A673 (cell line): ENCODE results near the genes IRF8 and ZCCHC14.

DNA sequence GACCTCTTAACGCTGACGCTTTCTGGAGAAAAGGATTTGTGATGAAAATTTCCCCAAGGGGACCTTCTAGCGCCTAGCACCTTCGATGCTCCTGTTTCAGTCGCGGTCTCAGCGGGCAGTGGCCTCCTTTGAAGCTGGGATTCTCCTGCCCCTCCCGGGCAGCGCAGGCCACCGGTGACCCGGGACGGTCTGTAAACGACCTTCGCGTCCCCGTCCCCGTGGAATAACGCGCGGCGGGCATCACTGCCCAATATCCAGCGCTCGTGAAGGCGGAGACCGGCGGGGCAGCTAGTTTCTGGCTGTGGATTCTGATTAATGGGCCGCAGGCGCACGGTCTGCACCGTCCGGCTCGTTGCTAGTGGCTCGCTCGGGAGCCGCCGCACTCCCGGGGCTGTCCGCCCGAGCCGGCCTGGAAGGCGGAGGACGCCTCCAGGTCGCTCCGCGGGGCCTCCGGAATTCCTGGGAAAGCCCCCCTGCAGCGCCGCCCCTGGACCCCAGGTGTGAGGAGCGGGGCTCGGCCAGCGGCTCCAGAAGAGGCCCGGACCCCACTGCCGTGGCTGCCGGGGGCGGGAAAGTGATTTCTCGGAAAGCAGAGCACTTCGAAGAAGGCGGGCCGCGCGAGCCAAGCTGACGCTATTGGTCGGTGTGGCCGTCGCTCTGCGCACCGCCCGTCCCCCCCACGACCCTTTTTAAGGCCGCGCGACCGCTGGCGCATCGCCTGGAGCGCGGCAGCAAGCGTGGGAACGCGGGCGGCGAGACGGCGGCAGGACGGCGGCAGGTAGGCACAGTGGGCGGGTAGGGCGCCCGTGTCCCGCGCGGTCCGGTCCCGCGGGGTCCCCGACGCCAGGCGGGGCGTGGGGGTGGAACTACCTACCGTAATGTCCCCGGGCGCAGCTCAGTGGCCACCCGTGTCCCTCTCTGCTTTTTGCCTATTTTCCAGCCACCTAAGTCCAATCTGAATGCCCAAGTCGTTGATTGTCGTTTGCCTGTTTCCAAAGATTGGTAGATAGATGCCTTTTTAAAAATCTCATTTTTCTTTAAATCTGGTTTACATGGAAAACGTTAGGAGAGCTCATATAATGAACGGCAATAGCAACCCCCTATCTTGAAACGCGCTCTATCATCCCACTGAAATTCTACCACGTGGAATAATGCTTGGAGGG, at the start of gene IRF8:
Gene IRF8, plus strand, starts transcription at position 717 of the 1,163 bp plus-strand sequence.
- PRO-cap, result no peak

DNA sequence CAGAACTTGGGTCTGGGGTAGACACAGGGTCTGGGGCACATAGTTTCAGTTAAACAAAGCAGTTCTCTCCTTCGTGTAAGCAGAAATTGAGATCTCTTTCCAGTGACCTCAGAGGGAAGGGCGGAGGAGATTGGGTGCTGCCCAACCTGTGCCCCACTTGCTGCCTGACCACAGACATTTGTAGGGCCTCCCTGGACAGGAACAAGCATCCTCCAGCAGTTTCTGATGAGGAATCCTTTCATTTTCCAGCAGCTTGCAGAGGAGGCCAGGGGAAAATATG, 10.2 kb downstream of the IRF8 start:
- PRO-cap, result no peak

- PRO-cap, result no peak
Measured at GRCh38 chr16:85931938-85932647, 33.1 kb downstream of the IRF8 start.

DNA sequence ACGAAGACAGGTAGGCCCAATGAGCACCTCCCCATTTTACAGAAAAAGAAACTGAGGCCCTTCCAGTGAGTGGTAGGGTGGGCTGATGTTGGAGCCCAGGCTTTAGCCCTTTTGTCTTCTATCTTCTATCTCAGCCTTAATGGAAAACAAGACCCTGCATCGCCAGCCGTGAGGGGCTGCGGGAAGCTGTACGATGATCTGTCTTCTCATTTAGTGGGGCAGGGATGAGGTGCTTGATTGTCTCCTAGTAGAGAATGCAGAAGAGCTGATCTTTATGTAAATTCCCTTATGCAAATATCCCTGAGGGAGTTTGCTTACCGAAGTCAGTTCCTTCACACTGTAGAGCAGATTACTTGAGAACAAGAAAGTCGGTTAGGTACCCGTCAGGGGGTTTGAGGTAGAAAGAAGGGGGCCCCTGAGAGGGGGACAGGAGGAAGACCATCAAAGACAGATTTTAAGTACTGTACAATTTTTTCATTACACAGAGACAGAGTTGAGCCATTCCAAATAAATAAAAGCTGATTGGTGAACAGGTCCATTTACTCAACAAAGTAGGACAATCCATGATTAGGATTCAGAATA, 66.2 kb downstream of the IRF8 start:
- PRO-cap, result no peak

GRCh38 chr16:85990804-85991213, 91.8 kb downstream of the IRF8 start:
- PRO-cap, result no peak

DNA sequence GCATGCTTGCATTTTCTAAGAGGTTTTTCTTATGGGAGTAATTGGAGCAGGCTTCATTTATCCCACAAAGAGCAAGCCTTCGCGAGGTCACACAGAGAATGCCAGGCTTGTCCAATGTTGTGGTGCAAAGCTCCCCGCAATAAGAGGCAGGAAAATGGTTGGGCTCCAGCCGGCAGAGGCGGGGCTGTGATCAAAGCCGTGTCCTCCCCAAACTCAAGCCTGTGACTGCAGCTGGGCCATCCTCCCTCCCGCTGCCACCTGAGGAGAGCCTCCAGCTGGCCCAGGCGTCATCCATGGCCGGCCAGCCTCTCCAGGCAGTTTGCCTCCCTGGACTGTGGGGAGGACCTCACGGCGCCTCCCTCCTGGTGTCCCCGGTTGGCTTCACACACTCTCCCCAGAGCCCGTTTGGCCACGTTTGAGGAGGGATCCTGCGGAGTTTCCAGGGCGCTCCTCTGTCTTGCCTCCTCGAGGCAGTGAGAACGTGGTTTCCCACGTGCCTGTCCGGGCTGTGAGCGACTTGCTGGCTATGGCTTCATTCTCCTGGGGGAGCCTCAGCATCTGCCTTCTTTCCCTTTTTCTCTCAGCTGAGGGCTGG, 134.1 kb downstream of the IRF8 start:
- PRO-cap, result no peak

DNA sequence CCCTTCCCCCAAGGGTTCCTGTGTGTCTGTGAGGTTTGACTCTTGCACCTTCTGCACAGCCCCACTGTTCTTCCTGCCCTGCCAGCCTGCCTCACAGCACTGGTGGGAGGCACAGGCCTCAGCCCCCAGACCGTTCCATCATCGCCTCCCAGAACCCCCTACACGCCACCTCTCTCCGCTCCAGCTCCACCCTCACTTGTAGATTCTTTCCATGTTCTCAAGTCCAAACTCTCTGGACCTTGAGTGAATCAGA, 272.3 kb downstream of the IRF8 start:
- PRO-cap, result no peak

DNA sequence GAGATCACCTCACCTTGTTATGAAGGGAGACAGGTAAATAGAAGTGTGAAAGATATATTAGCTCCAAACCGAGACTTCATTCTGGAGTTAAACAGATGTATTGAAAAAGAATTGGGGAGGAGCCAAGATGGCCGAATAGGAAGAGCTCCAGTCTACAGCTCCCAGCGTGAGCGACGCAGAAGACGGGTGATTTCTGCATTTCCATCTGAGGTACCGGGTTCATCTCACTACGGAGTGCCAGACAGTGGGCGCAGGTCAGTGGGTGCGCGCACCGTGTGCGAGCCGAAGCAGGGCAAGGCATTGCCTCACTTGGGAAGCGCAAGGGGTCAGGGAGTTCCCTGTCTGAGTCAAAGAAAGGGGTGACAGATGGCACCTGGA, 248.3 kb upstream of the FOXF1 start:
- PRO-cap, result no peak

DNA sequence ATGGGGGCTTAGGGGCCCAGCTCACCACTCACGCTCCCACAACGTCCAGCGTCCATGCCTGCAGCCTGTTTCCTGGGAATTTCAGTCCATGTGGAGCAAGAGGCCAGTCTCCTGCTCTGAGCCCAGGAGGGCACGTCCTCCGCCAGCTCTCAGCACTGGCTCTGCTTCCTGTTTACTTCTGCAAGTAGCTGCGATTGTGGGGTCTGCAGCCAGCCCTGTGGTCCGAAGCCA, 209.3 kb upstream of the FOXF1 start:
- PRO-cap, result no peak

DNA sequence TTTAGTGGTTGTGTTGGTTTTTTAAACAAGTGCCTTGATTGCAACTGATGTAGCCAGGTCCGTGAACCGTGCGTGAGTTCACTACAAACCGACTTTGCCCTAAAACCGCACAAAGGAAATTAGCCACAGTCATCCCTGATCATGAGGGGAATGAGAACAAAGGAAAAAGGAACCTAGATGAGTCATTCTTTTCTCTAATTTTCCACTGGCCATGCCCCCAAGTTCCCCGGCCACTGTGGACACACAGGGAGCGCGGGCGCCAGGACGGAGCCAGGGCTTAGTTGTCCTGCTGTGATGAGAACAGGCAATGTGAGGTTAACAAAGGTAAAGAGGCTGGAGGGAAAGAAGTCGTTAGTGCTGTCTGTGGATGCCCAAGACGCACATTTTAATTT, 169.2 kb upstream of the FOXF1 start:
- PRO-cap, result no peak

DNA sequence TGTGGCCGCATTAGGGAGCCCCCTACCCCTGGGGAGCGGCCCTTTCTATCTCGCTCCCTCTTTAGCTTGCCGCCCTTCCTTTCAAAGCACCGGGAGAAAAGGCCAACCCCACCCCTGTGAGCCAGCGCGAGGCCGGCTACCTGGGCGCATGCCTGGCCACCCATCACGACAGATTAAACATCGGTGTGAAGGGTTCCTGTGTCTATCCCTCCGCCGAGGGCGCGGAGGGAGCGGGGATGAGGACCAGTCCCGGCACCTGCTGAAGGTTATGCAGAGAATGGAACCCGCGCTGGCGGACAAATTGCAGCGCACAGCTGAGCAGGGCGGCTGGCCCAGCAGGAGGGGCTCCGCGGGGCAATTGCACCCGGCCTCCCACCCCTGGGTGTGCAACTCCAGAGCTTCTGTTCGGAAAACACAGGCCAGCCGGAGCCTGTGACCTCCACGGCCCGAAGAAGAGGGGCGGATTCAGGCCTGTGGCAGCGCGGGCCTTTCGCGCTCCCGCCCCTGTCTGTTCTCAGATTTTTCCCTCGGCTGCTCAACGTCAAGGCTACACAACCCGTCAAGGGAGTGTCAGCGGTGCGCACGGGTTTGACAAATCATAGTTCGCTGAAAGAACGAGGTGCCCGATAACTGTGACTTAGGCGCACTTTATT, 15.4 kb upstream of the FOXF1 start:
- PRO-cap, result no peak

DNA sequence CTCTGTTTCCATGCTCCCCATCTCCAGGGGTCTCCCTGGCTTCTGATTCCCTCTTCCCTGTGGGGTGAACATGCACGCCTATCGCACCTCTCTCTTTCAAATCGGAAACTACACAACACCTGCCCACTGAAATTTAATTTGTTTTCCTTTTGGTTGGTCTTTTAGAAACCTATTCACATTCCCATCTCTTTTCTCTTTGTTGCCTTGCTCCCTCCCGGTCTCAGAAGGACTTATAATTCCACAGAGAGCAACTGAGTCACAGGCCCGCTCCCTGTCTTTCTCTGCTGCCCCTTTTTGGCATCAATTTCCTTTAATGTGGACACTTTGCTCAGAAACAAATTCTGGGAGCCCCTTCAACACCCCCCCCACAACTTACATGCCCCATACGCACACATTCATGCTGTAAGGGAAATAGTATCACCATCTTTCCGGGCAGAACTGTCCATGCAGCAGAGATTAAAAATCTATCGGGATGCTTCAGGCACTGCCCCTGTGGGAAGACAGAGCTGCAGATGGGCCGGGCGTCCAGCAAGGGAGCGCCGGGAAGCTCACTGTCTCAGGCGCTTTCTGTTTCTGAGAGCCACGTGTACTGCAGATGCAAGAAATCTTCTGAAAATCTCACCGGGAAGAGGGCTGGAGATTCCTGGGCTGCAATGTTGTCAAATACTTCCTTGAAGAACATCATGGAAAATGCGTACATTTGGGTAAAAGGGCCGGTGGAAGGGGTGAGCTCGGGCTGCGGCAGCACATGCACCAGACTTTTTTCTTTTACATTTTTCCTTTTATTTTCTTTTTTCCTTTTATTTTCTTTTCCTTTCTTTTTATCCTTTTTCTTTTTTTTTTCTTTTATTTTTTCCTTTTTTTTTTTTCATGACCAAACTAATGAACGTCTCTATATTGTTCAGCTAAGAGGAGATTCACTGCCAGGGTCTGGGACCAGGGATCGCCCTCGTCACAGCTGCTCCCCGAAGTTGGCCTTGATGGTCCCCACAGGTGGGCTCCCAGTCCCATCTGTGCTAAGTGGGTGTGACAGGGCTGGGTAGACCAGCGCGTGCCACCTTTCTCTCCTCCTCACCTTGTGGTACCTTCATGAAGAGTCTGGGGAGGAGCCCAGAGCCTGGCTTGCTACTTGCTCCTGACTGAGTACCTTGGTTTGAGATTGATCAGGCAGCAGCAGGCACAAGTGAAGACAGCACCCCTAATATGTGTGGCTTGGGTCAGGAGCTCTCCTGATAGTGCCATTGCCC, 6.9 kb upstream of the FOXF1 start:
- PRO-cap, result no peak

DNA sequence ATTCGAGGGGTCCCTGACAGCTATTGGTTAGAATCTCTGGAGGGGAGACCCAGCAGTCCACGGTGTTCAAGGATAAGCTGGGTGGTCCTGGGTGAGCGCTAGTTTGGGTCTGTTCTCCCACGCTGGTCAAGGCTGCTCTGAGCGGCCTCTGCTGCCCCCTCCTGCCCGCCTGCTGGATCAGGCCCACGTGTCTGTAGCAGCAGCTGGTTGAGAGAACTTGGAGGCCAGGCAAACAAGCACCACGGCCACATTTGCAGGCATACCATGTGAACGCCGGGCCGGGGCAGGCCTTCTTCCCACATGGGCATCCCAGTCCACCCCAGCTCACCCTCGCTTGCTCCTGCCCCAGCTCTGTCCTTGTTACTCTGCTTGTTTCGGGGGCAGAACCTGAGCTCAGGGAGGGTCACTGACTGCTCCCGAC, 7.4 kb downstream of the FOXF1 start:
- PRO-cap, result no peak

DNA sequence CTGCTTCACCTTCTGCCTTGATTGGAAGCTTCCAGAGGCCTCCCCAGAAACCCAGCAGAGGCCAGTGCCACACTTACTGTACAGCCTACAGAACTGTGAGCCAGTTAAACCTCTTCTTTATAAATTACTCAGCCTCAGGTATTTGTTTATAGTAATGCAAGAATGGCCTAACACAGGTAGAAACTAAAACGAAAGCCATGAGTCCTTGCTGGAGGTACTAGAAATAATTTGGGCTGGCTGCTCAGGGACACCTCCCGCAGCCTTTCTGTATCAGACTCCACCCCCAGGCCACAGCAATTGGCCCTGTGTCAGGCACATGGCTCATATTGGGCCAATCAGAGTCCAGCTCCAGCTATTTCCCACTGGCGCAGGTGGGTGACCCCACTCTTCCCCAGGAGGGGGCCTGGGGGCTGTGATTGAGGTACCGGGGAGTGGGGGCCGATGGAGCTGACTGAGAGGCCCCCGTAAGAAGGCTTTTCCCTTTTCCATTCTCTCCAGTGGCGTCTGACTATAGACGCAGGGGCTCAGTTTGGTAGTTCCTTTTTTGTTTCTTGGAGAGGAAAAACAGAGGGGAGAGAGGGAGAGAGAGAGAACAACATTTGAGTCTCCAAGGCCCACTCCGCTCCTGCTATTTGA, 26.0 kb downstream of the FOXL1 start:
- PRO-cap, result no peak

- PRO-cap, result no peak
Measured at GRCh38 chr16:86611382-86611816, 33.0 kb downstream of the FOXL1 start.

- PRO-cap, result no peak
Measured at GRCh38 chr16:86869444-86870064, 291.2 kb downstream of the FOXL1 start.

DNA sequence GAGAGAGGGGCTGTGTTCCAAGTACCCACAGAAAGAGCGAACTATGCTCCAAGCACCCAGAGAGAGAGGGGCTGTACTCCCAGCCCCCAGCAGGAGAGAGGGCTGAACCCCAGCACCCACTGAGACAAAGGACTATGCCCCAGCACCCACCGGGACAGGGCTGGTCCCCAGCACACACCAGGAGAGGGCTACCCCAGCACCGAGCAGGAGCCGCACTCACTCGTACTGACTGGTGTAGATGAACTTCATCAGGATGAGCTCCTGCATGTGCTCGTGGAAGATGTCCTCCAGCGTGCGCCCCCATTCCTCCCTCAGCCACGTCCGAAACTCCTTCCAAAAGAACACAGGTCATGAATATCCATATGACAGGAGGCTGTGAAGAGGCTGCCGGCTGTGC, 18.7 kb upstream of the C16orf95 start:
- PRO-cap, result no peak

- PRO-cap, result no peak
Measured at GRCh38 chr16:87342050-87342573, 24.9 kb upstream of the C16orf95 start.

DNA sequence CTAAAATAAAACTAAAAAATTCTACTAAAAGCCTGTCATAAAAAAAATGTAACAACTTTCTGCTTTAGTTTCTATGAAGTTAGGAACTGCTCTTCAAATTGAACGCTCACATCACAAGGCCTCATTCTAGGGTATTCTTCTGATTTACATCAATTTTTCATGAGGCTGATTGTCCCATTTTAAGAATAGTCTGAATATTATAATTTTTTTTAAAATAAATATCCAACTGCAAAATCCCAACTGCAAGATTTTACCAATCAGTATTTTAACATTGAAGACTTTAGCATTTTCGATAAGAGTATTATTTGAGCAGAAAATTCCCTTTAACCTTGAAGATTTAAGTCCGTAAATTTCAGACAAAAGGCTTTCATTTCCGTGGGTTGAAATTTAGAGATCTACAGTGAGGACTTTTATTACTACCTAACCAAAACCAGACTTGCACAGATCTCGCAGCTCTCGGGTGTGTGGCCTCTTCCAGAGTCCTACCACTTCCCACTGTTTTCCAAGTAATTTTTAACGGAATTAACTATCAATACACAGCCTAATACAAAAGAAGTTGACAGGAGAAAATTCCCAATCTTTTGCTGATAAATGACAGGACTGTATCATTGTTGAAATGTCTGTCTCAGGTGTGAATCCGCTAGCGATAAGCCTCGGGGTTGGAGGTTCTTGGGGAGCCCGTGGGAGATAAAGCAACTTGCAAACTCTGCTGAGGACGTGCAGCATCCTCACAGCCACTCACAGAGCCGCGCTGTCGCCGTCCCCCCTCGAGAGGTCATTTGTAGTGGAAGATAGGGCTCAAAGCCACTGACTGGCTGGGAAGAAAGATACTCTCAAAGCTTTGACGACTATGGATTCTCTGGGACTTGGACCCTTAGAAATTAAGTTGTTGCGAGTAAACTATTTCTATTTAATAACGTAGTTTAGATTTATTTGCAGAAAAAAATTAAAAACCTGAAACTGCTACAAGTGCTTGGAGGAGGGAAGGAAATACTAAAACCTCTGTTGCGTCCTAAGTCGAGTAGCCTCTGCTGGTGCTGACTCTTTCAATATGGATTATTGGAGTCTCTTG, 16.8 kb downstream of the MAP1LC3B start:
- PRO-cap, result no peak

DNA sequence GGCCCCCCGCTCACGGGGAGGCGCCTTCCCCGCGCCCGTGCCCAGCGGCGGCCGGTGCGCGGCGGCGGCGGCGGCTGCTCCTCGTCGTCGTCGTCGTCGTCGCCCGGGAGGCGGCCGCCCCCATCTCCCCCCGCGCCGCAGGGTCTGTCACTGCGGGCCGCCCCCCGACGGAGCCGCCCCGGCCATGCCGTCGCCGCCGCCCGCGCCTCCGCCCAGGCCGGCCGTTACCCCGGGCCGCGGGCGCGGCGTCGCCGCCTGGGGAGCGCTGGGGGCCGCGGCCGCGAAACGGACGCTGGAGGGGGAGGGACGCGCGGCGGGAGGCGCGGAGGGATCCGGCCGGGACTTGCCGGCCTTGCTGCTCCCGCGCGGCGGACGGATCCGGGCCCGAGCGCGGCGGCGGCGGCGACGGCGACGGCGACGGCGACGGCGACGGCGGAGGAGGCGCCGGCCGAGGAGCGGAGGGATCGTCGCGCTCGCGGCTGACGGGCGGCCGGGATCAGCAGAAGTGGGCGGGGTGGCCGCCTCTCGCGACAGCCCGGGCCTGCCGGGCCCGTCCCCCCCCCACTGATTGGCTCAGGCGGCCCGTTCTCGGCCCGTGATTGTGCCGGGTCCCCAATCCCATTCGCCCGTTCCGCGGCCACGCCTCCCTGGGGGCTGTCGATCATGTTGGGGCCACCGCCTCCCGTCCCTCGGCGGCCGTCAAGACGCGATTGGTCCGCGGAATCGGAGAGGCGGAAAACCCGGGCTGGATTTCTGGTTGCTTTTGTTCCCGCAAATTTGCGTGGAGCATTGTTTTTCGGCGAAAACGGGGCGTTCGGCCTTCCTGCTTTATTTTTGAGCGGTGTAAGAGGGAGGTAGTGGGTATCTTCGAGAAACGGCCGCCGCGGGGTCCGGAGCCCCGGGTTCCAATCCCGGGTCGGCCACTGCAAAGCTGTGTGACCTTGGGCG, at the start of gene ZCCHC14:
Gene ZCCHC14, minus strand, starts transcription at position 507 of the 948 bp plus-strand sequence.
- PRO-cap, result bidirectional peak, plus-strand start at position 702 of the sequence, minus-strand start at position 507 of the sequence